Right cardiac atrium (tissue), 1 donor: ENCODE results near the gene RIC8B.

DNA sequence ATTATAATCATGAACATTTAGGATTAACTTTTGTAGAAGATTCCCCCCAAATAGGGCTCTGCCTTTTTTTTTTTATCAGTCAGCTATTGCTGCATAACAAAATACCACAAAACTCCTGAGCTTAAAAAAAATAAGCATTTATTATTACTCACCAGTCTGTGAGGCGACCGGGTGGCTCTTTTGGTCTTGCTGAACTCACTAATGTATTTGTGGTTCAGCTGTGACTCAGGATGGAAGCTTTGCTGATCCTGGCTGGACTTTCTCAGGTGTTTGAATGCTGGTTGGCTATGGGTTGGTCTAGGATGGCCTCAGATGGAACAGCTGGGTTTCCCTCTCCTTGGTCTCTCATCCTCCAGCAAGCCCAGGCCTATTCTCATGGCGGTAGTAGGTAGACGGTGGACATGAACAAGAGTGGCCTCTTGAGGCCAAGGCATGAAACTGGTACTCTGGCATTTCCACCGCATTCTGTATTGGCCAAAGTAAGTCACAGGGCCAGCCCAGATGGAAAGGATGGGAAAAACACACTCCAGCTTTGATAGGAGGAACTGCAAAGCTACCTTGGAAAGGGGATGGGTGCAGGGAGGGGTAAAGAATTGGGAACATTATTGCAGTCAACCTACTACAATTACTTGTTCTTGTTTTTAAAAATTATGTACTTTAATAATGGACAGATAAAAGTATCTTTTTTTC is 11.8 kb upstream of the POLR3B start:
- PRO-cap, result no peak

- PRO-cap, result no peak
These were observed 3.0 kb downstream of the POLR3B start for GRCh38 chr12:106360502-106360936.

DNA sequence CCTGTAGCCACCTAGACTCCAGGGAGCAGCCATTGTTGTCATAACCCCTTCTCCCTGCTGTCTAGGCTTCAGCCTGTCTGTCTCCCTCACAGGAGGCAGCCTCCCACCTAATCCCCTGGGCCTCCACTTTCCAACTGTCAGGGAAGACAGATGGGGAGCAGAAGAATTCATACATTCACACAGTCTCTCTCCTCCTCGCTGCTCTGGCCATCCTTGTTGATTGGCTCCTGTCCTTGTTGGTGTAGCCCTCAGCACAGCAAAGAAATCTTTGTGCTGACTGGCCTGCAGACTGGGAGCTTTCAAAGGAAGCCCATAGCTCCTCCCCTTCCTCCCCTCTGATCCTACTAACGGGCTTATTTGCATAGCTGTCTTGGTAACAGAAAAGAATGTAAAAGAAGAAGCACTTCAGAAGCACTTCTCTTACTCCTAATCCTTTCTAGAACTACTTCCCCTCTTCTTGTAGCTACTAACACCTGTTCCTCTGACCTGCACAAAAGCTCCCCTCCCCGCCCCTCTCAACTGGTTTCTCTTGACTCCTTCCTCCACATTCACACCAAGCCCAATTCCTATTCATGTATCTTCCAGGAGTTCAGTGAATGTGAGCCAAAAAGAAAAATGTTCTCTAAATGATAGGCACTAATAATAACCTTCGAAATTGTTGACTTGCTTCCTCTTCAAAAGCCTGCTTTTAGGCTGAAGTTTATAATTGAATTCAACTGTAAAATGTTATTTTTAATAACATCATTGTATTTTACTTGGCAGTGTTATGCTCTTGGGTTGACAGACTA is 14.3 kb upstream of the RIC8B start:
- PRO-cap, result no peak

- PRO-cap, result bidirectional peak, plus-strand start at chr12:106774350, minus-strand start at chr12:106774111; bidirectional peak, plus-strand start at chr12:106774621, minus-strand start at chr12:106774508
These were observed at the start of gene RIC8B for GRCh38 chr12:106774197-106775180. Gene RIC8B (plus strand): TSS chr12:106774682.

DNA sequence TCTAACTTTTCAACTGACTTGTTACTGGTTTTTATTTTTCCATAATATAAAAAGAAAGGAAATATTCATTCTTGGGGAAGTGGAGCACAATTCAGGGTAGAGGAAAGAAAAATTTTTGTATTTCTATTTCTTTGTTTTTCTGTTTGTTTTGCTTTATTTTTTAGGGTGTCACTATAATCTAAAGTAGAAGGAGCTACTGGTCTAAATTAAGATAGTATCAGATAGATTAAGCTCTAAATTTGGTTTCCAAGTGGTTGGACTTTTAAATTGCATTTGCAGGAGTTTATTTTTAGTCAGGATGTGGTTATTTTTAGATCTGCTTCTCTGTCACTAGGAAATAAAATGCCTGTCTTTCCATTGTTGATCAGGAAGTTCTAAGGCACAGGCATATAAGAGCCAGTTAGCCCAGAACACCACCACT is 66.9 kb downstream of the RIC8B start:
- PRO-cap, result no peak

DNA sequence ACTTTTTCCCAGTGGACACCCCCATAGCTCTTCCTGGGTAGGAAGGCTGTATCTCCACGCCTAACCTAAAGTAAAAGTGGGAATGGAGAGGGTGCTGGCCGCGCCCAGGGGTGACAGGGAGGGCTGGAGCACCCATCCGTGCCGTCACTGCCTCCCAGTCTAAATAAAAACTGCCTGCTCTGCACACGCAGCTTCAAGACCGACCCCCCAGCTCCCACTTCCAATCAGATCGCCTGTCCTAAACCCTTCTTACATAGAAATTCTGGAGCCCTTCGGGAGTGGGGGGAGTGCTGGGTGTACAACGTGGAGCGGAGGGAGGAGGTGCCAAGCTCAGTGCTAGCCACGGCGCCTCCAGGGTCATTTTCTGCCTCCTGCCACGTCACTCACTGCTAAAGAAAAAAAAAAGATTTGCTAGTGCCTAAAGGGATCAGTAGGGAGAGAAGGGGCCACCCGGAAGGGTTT is 823 bp downstream of the TMEM263 start:
- PRO-cap, result bidirectional peak, plus-strand start at position 297 of the sequence, minus-strand start at position 165 of the sequence

DNA sequence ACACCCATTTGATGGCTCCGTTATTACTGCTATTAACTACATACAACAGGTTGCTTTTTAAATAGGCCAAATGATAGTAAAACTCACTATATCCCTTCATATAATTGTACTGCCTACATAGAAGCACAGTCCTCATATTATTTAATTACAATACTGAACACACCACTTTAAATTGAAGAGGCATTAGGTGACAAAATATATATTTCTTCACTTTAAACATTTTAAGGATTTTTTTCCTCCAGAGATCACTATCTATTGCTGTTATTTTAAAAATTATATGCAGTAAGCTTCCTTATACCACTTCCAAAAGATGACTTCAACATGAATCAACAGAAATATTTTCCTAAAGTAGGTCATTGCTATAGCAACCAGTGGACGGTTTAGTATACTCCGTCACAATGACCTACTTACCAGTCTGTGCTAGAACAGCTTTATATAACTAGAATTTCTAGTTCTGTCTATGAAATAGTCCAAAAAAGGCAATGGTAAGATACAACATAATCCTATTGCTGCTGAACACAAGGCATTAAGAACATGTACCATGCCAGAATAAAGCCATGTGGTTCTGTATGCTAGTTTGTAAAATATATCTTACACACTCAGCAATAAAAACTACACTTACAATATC is 40.6 kb upstream of the MTERF2 start:
- PRO-cap, result no peak

- PRO-cap, result no peak
These were observed 49.8 kb upstream of the MTERF2 start for GRCh38 chr12:107036666-107037236.

DNA sequence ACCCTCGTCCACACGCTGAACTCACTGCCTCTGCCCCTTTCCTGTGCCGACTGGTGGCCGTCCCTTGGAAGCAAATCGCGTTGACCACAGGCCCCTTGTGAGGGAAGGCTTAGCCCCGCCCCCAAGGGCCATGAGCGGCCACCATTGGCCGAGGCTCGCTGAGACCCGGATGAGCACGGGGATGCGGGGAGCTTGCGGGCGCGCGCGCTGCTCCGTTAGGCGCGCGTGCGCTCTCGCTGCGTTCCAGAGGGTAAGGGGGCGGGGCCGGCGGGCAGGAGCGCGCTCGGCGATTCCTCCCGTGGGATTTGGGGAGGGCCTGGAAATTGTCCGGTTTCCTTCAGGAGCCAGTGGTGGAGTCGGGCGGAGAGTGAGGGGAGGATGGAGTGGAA is 380 bp upstream of the CRY1 start:
- PRO-cap, result bidirectional peak, plus-strand start at position 246 of the sequence, minus-strand start at position 55 of the sequence

DNA sequence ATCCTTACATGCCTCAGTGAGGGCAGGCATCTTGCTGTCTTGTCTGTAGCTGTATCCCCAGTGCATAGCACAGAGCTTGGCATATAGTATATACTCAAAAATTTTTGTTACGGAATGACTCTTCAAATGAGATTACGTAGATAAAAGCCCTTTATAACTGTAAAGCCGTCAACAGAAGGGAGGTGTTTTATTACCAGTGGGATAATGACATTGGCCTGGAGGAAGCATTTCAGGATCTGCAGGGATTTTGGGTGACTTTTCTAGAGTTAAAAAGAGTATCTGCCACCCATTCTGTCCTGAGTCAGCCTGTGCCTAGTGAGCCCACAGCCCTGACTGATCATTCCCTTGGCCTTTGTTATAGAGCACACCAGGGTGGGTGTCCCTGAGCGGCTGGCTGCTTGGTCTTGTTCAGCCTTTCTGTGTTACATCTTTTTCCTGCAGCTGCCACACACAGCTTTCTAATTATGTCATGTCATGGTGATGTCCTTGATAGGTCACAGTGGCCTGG is 68.2 kb downstream of the ABTB3 start:
- PRO-cap, result no peak

GRCh38 chr12:107523861-107524707 is 161.5 kb upstream of the PWP1 start:
- PRO-cap, result no peak

DNA sequence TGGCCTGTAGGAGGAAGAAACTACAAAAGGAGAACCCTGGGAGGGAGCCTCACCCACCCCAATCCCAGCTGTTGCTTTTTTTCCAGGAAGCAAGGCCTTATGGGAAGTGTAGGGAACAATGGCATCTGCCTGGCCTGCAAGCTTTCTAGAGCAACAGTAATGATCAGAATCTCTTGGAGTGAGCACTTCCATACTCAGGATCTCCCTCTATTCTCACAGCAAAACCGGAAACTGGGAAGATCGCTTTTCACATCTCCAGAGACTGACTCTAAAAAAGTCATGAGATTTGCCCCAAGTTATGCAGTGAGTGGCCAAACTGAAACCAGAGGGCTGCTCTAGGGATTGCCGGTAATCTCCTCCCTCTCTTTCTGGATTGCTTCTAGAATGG is 125.3 kb upstream of the PWP1 start:
- PRO-cap, result no peak

DNA sequence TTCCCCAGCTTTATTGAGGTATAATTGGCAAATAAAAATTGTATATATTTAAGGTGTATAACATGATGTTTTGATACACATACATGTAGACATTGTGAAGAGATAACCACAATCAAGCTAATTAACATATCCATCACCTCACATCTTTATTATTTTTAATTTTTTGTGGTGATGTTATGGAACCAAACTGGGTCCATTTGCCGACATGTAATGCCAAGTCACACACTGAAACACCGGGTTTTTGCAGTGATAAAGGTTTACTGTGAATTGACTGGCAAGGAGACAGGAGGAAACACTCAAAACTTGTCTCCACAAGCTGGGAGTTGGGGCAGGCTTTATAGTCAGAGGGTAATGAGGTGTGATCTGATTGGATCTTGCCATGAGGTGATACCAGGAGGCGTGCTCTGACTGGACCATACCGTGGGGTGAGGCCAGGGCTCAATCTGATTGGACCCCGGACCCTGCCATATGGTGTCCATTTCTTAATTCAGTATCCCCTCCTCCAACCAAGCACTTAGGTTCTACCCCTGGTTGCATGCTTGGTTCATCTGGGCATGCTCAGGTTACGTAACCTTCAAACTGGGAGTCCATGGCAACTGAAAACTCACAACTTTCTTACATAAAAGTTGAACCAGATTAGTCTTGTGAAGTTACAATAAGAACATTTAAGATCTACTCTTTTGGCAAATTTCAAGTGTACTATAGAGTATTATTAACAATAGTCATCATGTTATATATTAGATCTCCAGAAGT is 11.7 kb upstream of the WSCD2 start:
- PRO-cap, result no peak

DNA sequence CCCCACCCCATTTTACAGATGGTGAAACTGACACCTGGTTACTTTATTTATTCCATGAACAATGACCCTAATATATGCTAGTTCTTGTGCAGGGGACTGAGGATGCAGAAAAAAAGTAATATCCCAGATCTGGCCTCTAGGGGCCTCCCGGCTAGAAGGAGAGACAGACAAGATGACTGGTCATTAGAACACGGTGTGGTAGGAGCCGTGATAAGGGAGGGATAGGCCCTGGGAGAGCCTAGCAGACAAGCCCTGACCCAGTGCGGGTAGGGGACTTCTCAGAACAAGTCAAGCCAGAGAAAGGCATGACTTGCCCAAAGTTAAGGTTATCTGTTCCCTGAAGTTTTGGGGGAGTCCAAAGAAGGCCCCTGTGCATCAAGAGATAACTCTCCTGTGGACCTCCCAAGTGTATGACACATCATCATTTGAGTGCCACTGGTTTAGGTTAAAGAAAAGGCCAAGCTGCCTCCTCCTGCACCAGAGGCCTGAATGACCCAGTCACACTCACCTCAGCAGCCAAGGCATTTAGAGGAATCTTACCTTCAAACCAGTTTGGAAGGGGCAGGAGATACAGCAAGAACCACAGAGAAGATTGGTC is 1.7 kb downstream of the CMKLR1 start:
- PRO-cap, result unidirectional peak, plus-strand start at position 183 of the sequence

DNA sequence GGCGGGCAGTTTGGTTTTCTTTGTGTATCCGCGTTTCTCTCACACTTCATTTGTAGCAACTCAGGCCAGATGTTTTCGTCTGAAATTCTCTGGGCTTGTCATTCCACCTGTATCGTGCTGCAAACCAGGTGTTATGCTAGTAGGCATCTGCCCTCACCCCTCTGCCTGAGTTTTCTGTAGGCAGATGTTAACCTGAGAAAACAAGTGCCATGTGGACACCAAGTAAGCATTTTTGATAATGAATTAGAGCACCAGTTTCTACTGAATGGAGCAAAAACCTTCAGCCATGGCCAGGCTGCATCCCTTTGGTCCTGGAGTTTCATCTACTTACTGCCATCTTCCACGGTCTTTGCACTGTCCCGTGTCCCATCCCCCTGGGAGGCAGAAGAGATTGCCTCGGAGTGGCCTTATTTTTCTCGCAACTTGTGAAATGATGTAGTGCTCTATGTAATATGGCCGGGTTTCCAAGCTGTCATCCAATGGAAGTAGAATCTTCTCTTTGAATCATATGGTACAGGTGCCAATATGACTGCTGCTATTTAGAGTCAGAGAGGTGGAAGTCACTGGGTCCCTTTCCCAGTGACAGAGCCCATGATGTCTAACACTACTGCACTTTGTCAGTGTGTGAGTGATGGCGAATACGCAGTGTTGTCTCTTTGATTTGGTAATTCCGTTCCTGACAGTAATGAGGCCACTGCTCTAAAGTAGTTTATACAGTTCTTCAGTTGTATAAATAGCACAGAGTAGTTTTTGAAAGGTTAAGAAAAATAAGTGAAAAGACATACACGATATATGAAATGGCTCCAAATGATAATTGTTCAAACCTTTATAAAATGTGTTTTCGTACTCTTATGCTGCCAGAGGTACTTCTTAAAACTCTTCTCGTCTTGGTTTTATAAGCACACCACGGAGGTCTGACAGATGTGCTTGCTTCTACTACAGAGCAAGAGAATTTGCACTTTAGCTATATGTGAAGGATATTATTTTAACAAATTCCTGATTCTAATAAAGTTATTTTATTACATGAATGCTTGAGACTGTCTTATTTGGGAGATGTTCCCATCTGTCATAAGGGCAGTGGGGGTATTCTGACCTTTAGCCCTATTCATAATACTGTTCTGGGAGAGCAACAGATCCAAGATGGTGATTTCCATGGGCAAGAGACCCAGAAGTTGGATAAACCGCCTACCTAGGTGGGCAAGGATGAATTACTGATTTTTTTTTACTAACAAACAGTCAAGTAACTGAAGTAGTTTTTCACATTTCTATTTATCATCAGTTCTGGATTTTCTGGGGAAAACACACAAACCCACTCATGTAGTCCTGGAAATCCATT is 5.6 kb downstream of the FICD start:
- PRO-cap, result no peak

- PRO-cap, result no peak
These were observed 275 bp downstream of the ISCU start for GRCh38 chr12:108562783-108562958.

DNA sequence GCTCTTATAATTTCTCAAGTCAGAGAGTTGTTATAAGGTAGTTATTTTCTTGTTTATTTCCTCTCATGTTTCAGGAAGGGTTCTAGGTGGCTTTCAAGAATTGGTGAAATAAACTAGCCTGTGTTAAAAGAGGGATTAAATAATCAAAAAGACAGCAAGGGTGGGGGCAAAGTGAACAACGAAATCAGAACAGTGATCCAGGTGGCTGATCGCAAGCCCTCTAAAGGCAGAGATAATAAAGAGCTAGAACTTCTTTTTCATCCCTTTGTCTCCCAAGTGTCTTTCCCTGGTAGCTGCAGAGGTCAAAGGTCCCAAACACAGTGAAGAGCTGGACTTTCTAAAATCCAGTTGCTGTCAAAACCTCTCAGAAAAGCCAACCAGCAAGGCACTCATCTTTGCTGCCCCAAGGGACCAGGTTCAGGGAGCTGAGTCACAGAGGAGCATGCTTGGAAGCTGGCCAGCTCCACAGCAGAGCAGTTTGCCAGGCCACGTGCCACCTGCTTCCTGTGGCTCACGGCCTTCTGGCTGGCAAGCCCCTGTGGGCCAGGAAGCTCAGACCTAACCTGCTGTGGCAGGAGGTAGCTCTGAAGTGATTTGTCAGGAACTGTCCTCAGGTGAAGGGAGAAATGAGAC is 3.4 kb downstream of the ISCU start:
- PRO-cap, result no peak

DNA sequence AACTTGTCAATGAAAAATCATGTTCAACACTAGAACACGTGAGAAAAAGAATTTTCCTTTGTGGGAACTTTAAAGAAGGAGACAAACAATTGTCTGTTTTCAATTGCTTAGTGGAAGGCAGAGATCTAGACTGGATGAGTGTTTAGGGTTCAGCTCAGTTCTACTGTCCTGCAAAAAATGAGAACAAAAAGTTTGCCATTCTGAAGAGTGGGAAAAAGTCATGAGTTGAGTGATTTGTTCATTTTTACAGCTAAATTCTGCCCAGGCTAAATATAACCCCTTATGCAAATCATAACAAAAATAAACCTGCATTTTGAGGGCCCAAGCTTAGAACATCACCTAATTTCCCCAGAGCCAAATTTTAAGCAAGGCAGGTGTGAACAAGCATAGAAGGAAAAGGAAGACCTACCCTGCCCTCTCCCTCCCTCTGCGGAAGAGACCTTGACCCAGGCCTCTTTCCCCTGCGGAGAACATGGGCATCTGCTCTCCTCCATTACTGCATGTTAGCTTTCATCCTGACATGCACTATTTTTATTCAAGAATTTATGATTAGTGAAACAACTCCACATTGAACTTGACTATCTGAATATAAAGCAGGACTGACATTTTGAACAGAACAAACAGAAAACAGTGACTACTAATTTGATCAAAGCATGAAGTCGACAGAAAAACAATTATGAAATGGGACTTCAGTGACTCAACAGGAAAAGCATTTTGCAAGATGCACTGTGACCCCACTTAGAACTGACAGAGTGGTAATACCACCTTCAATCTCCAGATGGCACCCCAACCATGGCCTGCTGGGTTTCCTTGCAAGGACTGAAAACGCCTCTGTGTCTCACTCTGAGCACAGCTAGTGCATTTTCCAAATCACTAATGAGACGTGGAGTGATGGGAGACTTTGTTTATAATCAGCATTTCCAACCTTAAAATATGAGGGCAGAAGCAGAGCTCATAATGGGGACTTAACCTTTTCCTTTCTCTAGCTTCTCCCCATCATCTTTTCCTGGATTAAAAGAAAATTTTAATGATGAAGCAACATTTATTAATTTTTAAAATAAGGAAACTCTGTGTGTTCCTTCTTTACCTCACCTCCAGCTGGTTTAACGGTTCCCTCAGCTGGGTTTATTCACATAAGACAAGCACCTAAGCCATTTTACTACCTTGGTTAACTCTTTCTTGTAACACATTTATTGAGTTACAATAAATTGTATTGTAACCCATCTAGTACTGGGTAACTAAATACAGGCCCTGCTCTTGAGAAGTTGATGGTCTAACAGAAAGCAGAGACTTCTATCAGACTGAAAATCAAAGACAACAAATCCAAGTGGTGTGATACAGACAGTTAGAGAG is 31.0 kb upstream of the SELPLG start:
- PRO-cap, result no peak

- PRO-cap, result no peak
These were observed 35.4 kb downstream of the CORO1C start for GRCh38 chr12:108695981-108696318.

- PRO-cap, result no peak
These were observed 8.2 kb downstream of the CORO1C start for GRCh38 chr12:108722824-108723862.